Gastroesophageal sphincter (tissue), 4 donors: ENCODE results near the genes WFDC1 and KLHL36.

DNA sequence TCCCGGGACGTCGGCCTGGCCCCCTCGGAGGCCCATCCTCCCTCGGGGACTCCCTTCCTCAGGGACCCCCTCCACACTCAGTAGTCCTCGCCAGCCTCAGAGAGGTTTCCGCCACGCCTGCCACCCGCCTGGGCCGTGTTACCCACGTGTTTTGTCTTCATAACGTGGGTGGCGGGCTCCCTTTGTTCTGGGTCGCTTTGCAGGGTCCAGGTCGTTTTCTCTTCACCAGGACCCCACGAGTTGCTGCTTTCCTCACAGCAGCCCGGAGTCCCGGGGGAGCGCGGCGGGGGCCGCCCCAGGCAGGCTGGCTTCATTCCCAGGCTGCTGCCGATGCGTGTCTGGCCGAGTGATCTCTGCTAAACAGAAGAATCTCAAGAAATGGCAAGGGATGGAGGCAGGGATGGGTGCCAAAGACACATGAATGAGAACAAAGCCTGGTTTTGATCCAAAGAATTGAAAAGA is 460 bp upstream of the MPHOSPH6 start:
- PRO-cap, result no peak
- RAMPAGE, long total RNA, 4 experiments, result no peak in any of the 4 experiments

DNA sequence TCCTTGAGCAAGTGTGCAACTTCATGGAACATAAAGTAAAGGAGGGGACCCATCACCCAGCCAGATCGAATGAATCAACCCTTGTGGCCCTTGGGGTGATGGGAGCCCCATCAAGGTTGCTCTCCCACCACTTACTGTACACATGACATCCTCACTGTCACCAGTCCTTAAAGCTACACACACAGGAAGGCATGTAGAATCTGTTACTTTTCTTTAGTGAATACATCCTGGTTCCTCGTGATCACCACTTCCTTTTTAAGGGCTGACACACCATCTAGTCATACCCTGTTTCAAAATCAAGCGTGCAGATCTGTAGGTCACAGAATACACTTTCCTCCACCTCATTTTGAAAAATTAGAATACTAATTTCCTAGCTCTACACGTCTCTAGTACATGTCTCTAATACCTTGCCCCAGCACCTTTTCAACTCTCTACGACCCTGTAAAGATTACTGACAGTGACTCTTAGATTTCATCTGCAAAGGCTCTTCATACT is 22.7 kb upstream of the MPHOSPH6 start:
- PRO-cap, result no peak
- RAMPAGE, long total RNA, 4 experiments, result no peak in any of the 4 experiments

DNA sequence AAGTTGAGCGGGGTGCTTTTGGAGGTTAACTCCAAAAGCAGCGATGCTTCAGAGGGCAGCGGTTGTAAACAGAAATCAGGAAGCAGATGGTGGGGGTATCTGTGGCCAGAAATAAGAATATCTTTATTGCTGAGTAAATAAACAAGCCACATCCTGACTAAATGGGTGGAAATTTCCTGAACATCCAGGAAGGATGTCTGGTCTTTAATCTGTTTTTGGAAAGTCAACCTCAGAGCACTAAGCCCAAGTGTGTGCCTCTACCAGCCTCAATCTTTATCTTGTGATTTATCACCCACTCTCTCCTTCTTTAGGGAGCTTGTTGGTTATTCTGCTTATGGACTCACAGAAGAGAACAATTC is 123.3 kb downstream of the CDH13 start:
- PRO-cap, result no peak
- RAMPAGE, long total RNA, 4 experiments, result no peak in any of the 4 experiments

- PRO-cap, result no peak
- RAMPAGE, long total RNA, 4 experiments, result no peak in any of the 4 experiments
These were observed 206.8 kb downstream of the CDH13 start for GRCh38 chr16:82833562-82833911.

- PRO-cap, result no peak
- RAMPAGE, long total RNA, 4 experiments, result no peak in any of the 4 experiments
These were observed 475.4 kb downstream of the CDH13 start for GRCh38 chr16:83102091-83102686.

- PRO-cap, result no peak
- RAMPAGE, long total RNA, 4 experiments, result no peak in any of the 4 experiments
These were observed 207.7 kb upstream of the HSBP1 start for GRCh38 chr16:83600073-83600577.

DNA sequence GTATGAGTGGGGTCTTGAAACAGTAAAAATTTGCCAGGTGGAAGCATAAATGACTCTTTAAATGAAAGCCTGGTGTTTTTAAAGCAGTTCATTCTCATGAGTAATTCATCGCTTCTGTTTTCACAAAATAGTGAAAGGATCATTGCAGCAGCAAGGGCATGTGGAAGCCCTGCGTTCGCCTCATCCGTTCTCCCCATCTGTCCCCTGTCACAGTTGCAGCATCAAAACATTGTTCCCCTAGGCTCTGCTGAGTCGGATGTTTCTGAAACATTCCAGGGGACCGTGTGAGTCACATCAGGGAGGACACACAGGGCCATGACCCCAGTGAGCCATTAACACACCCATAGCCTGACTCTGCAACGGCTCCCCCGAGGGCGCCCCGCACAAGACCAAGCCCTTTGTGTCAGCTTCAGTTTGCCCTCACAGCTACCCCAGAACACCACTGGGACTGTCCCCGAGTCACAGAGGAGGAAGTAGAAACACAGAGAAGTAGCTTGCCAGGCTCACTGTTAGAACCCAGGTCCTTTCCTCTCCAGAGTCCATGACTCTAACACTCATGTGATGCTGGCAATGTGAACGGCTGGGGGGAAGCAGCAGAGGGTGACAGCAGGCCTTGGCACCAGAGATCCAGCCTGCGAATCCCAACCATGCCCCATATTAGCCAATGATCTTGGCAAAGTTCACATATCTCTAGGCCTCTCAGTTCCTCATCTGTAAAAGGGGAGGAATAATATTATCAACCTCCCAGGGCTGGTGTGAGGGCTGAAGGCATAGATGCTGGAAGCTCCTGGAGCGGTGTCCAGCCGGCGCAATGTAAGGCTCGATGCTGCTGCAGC is 63.2 kb upstream of the HSBP1 start:
- PRO-cap, result bidirectional peak, plus-strand start at position 316 of the sequence, minus-strand start at position 189 of the sequence
- RAMPAGE, long total RNA, 4 experiments, result no peak in any of the 4 experiments

DNA sequence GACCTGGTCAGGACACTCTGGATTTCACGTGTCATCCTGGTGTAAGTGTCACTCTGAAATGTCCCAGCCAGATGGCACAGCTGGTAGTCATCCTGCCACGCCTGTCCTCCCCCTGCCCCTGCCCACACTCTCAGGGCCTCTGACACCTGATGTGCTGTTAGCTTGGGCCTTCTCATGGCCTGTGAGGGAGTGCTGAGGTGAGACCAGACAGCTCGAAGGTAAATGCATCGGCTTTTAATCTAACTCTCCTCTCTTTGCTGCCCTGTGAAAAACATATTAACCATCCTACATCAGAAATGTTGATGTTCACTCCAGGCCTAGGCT is 13.7 kb downstream of the MLYCD start:
- PRO-cap, result no peak
- RAMPAGE, long total RNA, 4 experiments, result no peak in any of the 4 experiments

DNA sequence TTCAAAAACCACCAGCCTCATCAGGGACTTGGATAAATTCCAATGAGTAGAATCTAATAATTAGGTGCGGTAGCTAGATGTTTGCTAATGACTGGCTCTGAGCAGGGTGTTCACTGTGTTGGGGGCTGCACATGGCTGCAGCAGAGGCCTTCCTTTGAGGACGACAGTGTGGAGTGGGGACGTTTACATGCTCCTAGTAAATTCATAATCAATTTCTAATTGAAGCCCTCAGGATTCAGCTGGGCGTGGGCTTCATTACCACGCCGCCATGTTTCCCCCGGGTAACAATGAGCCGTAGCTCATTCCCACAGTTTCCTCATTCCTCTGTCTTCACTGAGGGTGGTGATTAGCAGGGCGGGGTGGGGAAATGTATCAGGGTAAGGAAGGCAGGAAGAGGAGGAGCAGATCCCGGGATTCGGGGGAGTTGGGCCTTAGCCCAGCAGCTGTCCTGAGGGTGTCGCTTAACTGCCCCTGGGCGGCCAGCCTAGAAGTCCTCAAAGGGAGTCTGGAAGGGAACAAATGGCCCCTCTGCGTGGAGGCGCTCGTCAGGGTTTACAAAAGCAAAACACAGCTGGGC is 14.2 kb downstream of the MLYCD start:
- PRO-cap, result no peak
- RAMPAGE, long total RNA, 4 experiments, result no peak in any of the 4 experiments

GRCh38 chr16:84011015-84011255 is 31.7 kb downstream of the SLC38A8 start:
- PRO-cap, result no peak
- RAMPAGE, long total RNA, 4 experiments, result no peak in any of the 4 experiments

DNA sequence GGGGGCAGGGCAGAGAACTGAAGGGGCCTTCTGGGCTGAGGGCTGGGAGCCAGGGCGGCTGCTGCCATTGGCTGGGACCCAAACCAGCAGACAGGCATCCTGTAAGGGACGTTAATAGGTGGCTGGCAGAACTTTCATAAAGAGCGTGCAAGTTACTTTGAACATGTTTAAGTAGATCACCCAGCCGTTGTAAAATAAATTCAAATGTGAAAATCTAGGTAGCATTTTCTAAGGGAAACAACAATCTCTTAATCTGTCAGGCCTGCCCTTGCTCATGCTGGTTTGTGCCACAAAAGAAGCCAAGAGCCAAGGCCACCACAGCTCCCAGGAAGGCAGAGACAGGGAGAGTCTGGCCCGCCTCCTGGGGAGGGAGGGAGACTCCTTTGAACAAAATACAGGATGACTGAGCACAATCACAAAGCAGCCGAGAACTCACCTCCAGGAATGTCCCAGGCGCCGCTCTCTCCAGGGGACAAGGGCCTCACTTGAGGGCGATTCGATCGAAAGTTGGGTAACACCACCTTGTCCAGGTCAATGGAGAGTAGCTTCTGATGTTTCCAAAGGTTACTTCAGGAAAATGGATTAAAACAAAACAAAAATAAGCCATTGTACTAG is 13.1 kb upstream of the SLC38A8 start:
- PRO-cap, result no peak
- RAMPAGE, long total RNA, 4 experiments, result no peak in any of the 4 experiments

DNA sequence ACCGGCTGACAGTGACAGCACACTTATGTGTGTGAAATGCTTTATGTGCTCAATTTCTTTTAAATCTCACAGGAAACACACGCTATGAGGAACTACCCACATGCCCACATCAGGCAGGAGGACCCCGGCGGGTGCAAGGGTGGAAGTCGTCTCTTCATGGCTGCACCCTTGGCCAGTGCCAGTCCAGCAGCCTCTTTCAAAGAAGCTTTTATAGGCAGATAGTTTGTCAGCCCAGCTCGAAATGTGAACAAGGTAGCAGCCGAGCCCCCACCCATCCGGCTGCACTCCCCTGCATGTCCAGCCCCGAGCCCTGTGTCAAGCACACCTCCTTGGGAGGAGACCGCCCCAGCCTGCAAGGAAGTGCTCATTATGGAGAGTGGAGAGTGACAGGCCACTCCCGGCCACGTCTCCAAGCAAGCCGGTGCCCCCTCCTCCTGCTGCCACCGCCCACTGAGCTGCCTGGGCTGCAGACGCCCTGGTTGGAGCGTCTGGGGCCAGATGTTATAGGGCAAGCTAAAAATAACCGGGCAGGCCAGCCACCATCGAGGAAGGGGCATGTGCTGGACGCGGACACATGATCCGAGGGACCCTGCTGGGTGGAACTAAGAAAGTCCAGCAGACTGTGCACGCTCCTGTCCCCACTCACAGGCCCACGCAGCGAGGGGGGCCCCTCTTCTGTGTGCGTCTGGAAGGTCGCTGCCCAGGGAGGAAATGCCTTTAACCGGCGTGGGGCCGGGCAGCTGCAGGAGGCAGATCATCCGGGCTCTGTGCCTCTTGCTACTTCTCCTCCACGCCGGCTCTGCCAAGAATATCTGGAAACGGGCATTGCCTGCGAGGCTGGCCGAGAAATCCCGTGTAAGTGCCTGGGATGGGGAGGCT is at the start of gene WFDC1:
TSS of gene WFDC1 (plus strand) at position 618 of the 879 bp plus-strand sequence.
- PRO-cap, result bidirectional peak, plus-strand start at position 720 of the sequence, minus-strand start at position 712 of the sequence
- RAMPAGE, long total RNA, 4 experiments, result start-site peak on the plus strand in 2 of 4 experiments, centred at positions 453 to 491 of the sequence, 11 to 20 reads per replicate

GRCh38 chr16:84589642-84590475 is 28.0 kb downstream of the COTL1 start:
- PRO-cap, result no peak
- RAMPAGE, long total RNA, 4 experiments, result no peak in any of the 4 experiments

DNA sequence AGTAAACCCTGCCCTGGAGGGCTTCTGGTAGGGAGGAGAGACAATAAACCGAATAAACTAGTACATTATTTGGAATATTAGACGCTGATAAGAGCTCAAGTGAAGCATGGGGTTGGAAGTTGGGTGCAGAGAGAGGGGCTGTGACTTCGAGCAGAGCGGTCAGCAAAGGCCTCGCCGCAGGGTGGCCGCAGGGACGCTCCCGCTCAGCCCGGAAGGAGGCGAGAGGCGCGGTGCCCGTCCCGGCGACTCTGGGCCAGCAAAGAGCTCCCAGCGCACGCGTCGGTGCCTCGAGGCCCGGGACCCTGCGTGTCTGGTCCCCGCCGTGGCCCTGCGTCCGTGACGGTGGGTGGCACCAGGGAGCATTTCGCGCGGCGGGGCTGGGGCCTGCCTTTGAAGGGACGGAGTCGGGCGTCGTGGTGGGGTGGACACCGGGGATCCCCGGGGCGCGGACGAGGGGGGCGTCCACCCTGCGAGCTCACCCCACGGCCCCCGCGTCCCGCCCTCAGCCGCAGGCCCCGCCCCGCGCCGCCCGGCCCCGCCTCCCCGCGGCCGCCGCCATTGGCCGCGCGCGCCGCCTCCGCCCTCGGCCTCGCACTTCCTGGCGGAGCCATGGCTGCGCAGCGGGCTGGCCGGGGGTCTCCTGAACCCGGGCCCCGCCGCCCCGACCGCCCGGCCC is at the start of gene KLHL36:
TSS of gene KLHL36 (plus strand) at position 583 of the 676 bp plus-strand sequence.
- PRO-cap, result bidirectional peak, plus-strand start at position 594 of the sequence, minus-strand start at position 451 of the sequence
- RAMPAGE, long total RNA, 4 experiments, result no peak in any of the 4 experiments

GRCh38 chr16:84725302-84726430 is 25.9 kb downstream of the USP10 start:
- PRO-cap, result unidirectional peak, plus-strand start at chr16:84726277
- RAMPAGE, long total RNA, 4 experiments, result start-site peak on the plus strand in 1 of 4 experiments, at chr16:84725283-84726218 at its widest, 7 reads per replicate

DNA sequence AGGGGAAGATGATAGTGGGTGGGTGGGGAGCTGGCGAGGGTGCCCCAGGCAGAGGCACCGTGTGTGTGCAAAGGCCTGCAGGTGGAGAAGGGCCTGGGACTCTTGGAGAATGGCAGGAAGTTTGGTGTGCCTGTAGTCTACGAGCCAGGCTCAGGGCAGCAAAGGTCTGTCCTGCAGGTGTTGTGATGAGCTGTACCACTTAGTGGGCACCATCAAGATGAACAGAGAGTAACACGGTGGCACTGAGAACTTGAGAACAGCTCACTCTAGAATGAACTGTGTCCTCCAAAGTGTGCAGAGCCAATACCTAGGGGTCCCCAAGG is 4.3 kb downstream of the CRISPLD2 start:
- PRO-cap, result unidirectional peak, plus-strand start at position 227 of the sequence
- RAMPAGE, long total RNA, 4 experiments, result no peak in any of the 4 experiments

DNA sequence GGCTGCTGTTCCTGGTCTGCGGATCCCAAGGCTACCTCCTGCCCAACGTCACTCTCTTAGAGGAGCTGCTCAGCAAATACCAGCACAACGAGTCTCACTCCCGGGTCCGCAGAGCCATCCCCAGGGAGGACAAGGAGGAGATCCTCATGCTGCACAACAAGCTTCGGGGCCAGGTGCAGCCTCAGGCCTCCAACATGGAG is 18.6 kb downstream of the CRISPLD2 start:
- PRO-cap, result no peak
- RAMPAGE, long total RNA, 4 experiments, result no peak in any of the 4 experiments

GRCh38 chr16:84847615-84847801 is 27.7 kb downstream of the CRISPLD2 start:
- PRO-cap, result no peak
- RAMPAGE, long total RNA, 4 experiments, result no peak in any of the 4 experiments

- PRO-cap, result no peak
- RAMPAGE, long total RNA, 4 experiments, result no peak in any of the 4 experiments
These were observed 25.0 kb downstream of the ZDHHC7 start for GRCh38 chr16:84986220-84986795.

GRCh38 chr16:84988176-84989350 is 22.8 kb downstream of the ZDHHC7 start:
- PRO-cap, result no peak
- RAMPAGE, long total RNA, 4 experiments, result no peak in any of the 4 experiments